SK-MEL-5 (cell line): Measurements from ENCODE around the gene SLC37A1.

GRCh38 chr21:41506147-41506957 lies 1.6 kb downstream of the TMPRSS2 start:
RAMPAGE:
- cytosol, long total RNA: no peak
- long total RNA: no peak
- nucleus, long total RNA: no peak

RAMPAGE:
- cytosol, long total RNA: no peak
- long total RNA: no peak
- nucleus, long total RNA: no peak
Observed at GRCh38 chr21:41506958-41507418, 970 bp downstream of the TMPRSS2 start.

DNA sequence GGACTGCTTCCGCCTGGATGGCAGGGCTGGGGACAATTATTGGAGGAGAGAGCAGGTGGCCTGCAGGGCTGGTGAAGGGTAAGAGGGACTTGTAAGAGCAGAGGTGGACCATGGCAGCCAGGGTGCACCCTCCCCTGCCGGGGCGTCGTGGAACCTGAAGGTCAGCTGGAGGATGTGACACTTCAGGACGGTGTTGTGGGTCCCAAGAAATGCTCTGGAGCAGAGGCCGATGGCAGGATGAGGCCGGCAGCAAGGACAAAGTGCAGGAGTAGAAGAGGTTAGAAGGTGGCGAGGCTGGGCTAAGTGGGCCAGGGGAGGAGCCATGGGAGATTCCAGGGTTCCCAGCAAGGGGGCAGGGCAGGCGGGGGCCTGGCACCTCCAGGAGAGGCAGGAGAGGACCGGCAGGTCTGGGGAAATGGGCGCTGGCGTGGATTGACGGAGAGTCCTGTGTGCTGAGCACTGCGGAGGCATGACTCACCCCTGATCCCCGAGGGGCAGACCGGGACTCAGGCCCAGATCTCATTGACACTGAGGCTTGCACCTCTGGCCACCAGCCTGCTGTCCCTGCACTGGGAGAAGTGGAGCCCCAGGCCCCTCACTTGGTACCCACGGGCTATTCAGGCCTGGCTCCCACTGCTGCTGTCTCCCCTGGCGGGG lies 40.0 kb downstream of the RIPK4 start:
RAMPAGE:
- cytosol, long total RNA: no peak
- long total RNA: no peak
- nucleus, long total RNA: no peak

GRCh38 chr21:41751356-41752347 lies 15.2 kb downstream of the RIPK4 start:
RAMPAGE:
- cytosol, long total RNA: no peak
- long total RNA: no peak
- nucleus, long total RNA: no peak

DNA sequence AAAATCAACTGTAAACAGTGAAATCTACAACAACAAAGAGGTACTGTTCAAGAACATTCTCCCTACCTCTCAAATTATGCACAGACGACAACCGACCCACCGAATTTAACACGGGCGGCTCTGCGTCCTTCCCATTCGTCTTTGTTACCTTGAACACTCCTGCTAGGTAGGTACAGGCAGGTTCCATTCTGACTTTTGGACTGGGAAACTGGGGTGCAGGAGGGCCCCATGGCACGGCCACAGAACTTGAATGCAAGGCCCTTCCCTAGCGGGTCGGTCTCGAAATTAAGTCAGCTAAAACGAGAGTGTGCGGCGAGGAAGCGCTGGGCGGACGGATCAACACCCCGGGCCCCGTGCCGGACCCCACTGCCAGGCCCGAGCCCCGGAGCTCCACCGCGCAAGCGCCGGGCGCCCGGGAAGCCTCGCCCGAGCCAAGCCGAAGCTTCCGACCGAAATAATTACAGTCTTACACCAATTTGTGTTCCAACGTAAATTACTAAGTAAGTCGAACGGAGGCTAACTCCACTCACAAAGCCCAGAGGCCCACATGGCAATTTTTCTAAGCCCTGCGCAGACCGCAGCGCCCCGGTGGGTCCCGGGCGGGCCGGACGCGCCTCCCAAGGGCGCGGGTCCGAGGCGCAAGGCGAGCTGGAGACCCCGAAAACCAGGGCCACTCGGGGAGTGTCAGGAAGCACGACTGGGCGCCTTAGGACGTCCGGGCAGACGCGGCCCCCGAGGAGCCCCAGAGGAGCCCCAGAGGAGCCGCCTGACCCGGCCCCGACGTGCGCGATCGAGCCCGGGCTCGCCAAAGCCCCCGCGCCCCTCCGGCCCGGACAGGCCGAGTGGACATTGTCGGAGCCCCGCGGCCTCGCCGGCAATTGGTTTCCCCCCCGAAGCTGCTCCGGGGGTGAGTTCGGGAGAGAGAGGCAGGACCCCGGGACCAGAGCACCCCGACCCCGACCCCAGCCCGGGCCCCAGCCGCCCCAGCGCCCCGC lies 703 bp downstream of the RIPK4 start:
RAMPAGE:
- cytosol, long total RNA: no peak
- long total RNA: no peak
- nucleus, long total RNA: no peak

GRCh38 chr21:41888290-41889593 lies 9.6 kb upstream of the PRDM15 start:
RAMPAGE:
- cytosol, long total RNA: no peak
- long total RNA: no peak
- nucleus, long total RNA: no peak

DNA sequence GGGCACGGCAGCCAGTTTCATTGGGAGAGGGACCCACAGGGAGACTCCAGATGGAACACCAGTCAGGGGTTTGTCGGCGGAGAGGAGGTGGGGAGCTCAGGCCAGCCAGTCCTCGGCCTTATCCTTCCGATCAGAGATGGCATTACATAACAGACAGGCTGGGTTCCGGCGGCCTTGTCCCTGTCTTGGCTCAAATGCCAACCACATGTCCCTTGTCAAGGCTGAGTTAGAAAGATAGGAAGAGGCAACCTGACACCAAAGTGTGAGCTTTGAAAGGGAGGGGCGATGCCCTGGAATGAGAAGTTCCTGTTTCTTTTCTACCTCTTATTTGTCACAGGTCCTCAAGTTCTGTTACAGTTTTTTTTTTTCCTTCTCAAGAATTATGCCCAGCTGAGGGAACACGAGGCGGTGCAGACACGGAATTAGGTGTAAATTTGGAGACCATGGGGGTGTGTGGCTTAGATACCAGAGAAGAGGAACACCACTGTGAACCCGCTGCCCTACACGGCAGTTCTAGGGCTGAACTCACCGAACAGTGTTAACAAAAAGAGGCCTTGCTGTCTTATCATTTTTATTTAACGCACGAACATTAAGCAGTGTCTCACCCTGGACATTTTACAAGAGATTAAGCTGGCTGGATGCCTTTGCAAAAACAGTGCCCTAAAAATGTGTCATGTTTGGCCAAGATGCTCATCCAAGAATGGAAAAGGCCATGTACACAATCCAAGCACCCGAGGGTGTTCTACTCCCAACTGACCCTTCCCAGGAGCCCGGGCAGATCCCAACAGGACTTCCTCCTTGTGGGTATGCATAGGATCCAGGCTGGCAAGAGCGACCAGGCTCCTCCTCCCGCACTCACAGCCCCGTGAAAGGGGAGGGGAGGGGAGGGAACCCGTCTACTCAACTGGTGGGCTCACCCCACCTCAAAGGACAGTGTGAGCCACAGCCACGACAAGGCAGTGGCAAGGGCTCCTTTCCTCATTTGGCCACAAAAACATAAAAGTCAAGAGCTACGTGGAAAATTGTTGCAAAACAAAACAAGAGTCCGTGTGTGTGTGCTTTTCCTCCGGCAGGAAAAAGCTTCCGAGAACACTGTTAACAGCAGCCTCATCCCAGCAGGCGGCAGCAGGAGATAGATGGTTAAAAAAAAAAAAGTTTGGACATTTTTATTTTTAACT lies 20.5 kb downstream of the C2CD2 start:
RAMPAGE:
- cytosol, long total RNA: no peak
- long total RNA: no peak
- nucleus, long total RNA: no peak

RAMPAGE:
- cytosol, long total RNA: no peak
- long total RNA: no peak
- nucleus, long total RNA: no peak
Observed at GRCh38 chr21:42000893-42001465, 9.2 kb downstream of the ZBTB21 start.

DNA sequence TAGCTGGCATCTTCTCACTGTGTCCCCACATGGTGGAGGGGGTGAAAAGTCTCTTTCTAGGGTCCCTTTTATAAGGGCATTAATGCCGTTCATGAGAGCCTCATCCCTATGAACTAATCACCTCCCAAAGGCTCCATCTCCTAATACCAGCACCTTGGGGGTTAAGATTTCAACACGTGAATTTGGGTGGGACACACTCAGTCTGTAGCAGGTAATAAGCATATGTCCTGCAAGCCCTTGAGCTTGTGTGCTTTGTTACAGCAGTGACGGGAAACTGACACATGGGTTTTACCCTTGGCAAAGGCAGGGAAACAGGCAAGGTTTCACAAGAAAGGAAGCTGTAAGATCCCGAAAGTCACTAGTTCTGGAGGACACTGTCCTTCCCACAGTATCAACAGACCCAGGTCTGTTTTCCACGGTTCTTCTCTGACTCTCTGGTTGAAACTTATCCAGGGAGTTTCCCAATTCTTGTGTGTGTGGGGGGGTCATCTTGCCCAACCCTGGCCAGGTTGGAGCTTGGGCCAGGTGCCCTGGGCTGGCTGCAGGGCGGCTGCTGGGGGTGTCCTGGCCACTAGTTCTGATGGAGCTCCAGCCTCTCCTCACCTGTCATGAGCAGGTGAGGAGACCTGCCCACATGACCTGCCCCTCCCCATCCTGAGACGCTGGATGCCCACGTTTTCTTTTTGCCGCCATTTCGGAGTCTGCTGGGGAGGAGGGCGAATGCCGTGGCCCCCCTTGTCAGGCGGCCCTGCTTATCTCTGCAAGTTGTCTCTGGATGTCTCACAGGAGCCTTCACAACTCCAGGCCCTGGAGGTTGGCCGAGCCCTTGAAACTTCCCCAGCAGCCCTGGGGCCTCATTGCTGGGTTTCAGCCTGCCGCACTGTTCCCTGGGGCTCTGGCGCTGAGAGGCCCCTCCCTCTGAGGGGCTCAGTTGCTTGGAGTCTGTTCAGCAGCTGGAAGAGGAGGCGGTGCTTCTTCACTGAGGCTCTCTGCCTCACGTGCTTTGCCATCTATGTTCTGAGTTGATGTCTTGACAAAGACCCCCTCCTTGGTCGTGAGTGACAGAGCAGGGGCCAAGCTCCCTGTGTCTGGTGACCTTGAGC lies 29.5 kb upstream of the ZBTB21 start:
RAMPAGE:
- cytosol, long total RNA: no peak
- long total RNA: no peak
- nucleus, long total RNA: no peak

GRCh38 chr21:42056400-42057532 lies 14.4 kb upstream of the UMODL1 start:
RAMPAGE:
- cytosol, long total RNA: no peak
- long total RNA: no peak
- nucleus, long total RNA: no peak

RAMPAGE:
- cytosol, long total RNA: no peak
- long total RNA: no peak
- nucleus, long total RNA: no peak
Observed at GRCh38 chr21:42058882-42059328, 12.2 kb upstream of the UMODL1 start.

DNA sequence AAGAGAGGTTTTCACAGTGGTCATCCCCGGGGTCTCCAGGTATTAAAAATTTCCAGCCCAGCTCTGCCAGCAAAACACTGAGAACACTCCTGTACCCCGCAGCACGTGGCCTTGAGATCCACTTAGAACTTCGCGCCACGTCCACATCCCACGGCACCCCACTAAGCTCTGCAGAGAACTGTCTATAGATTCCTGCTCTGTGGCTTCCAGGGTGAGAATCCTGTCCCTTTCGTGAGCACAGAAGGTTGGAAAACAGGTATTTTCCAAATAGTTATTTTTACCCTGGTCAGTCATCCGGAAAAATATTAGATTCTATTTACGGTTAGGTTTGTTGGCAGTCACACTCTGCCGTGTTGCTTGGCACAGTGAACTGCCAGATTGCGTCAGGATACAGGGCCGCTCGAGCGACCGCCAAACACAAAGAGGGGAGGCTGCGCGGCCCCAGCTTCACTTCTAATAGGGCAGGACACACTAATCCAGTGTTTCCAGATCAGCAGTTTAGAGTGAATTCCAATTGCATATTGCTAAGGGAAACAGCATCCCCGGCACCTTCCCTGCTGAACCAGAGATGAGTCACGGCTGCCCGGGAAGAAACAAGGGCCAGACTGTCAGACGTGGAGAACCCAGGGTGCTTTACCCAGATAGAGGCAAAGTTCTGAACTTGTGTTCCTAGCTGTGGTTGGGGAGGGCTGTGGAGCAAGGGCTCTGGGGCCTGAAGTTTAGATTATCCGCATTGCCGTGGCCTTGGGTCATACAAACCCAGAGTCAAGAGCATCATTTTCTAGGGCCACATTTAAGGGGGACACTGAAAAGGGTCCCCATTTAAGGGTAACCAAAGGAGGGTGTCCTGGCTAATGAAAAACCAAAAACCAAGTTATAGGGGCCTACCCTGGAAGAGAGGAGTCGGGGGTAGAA lies 22.9 kb downstream of the UMODL1 start:
RAMPAGE:
- cytosol, long total RNA: no peak
- long total RNA: no peak
- nucleus, long total RNA: no peak

GRCh38 chr21:42108268-42109224 lies 37.4 kb downstream of the UMODL1 start:
RAMPAGE:
- cytosol, long total RNA: no peak
- long total RNA: no peak
- nucleus, long total RNA: no peak

DNA sequence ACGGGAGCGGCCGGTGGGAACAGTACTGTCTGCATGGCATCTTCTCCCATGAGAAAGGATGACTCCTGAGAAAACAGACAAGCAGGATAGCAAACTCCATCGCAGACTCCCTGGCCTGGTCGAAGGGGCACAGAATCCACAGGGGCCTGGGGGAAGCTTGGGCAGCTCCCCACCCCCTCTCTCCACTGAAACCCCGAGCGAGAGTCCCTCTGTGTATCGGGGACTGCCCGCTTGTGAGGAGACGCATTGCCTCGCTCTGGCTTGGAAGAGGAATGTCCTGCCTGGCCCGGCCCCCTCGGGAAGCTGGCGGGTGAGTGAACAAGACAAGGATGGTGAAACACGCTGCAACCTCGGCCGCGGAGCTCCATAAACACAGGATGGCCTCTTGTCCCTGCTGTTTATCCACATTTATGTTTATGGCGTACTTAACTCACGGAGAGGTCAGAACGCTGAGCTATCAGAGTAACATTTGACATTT lies 42.5 kb downstream of the ABCG1 start:
RAMPAGE:
- cytosol, long total RNA: no peak
- long total RNA: no peak
- nucleus, long total RNA: no peak

DNA sequence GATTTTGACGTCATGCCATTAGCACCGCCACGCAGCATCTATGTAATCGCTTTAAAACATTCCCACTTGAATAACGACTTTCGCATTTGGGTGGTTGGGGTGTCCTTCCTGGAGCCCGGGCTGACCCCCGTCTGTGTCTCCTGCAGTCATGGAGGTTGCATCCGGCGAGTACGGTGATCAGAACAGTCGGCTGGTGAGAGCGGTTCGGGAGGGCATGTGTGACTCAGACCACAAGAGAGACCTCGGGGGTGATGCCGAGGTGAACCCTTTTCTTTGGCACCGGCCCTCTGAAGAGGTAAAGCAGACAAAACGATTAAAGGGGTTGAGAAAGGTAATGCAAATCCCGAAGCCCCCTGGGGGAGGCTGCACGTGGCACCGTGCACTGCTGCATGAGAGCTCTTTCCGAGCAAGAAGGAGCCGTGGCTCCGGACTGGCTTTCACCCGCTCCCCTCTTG lies 27.4 kb downstream of the TFF3 start:
RAMPAGE:
- cytosol, long total RNA: no peak
- long total RNA: no peak
- nucleus, long total RNA: no peak

DNA sequence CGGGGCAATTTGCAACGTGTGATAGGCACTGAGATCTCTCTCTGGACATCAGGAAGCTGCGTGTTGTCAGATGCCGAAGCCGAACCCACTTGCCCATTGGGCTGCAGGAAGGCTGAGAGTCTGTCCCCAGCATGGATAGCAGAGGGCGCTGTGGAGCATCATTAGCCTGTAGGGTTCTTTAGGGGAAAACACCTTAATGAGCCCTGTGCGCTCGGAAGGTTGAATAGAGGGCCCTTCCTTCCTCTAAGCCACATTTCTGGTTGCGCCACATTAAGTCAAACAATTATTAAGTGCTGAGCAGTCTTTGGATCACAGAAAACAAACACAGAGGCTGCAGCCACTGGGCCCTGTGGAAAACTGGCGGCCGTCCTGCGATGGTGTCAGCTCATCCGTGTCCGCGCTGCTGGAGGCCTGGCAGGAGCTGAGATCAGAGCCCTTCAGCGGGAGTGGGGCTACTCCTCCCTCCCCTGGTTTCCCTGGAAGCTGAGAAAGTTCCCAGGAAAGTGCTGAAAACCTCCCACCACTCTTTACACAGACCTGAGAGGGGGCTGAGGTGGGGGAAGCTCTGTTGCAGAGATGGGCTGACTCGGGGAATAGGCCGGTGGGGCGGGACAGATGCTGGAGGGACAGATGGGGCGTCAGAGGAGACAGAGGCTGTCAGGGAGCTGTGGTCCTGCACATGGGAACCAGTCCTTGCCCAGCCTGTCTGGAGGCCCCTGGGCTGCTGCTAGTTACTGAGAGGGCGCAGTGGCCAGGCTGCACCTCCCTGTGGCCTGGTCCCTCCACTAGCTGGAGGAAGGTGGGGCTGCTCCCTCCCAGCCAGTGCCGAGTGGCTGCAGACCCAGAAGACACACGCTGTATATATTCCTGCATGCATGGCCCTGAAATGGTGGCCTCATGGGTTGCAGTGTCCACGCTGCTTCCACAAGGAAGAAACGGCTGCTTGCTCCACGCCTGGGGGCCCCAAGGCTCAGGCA lies 12.6 kb downstream of the TFF2 start:
RAMPAGE:
- cytosol, long total RNA: no peak
- long total RNA: no peak
- nucleus, long total RNA: no peak

RAMPAGE:
- cytosol, long total RNA: no peak
- long total RNA: no peak
- nucleus, long total RNA: no peak
Observed at GRCh38 chr21:42456353-42456737, 39.7 kb downstream of the RSPH1 start.

GRCh38 chr21:42513085-42513956 lies at the start of gene SLC37A1:
SLC37A1 (plus strand) TSS chr21:42513852.
RAMPAGE:
- cytosol, long total RNA: no peak
- long total RNA: no peak
- nucleus, long total RNA: no peak

DNA sequence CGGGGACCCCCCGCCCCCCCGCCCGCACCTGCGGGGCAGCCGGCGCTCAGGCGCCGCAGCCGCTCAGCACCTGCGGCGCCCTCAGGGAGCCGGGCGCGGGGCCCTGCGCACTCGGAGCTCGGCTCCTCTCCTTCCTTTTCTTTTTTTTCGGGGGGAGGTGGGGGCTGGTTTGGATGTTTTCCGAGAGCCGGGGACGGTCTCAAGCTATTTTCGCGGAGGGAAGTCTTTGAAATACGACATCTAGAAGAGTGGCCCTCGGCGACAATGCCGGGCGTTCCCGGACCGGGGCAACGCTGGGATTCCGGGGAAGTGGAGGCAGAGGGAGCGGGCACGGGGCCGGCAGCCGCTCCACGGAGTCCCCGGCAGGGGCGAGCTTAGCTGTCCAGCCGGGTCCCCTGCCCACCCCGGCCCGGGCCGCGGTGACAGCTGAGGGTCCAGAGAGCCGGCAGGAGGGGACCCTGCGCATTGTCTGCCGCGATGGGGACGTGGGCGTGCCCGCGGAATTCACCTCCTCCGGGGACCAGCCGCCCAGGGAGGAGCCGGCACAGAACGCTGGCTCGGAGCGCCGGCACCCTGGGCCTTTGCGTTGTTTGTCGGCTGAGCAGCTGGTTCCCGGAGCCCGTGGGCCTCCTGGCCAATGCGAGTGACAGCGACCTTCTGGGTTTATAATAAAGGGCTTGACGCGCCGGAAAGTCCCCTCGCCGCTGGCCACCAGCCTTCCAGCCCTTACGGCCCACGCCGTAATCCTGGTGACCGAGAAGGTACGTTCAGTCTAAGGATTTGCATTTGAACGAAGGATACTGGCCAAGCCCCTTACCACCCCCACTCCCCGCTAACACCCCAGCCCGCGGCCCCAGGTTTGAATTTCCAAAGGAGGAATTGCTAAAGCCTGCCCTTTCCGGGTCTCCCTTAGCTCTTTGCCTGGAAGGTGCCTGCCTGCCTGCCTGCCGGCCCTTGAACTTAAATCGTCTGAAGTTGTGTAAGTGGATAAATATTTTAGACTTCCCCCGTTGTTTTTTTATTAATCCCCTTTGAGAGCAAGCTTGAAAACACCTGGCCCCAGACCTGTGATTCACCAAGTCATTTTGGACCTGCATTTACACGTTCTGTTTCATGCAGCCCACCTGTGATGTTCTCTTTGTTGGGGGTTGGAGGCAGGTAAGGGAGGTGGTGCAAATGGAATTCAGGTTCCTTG lies 702 bp downstream of the SLC37A1 start:
RAMPAGE:
- cytosol, long total RNA: no peak
- long total RNA: no peak
- nucleus, long total RNA: no peak

DNA sequence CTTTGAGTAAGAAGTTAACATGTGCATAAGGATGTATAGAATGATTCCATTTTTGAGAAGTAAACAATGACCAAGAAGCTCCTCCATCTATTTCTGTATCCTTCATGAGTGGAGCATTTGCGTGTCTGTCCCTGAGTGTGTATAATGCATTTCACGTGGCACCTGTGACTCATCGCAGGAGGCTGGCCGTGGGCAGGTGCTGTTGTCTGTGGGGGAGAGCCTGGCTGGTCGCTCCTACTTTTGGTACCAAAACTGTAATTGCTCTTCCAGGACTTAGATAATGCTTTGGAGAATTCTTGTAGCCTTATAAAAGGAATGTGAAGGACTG lies 16.5 kb downstream of the SLC37A1 start:
RAMPAGE:
- cytosol, long total RNA: no peak
- long total RNA: no peak
- nucleus, long total RNA: no peak